ReNcell CX (cell line): Measurements from ENCODE around the genes DYNLT5 and SRSF11.

DNA sequence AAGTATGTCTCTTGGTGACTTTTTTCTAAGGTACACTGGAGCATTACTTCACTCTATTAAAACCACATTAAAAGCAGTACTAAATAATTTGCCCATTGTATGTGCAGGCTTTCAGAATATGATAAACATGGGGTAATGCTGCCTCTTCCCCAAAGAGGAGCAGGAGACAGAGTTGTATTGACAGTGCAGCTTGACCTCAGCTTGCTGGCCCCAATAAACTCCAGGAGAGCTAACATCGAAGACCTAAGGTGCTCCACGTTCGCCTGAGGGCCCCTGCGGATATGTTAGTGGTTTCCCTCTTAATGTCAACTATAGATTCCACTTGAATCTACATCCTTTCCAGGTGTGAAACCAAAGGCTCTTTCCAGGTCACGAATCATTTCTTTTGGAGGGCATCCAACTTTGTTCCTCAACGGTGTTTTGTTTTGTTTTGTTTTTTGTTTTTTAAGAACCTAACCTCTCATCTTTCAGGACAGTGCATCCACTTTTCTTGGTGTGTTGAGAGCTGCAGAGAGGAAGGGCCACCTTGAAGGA lies 267.7 kb upstream of the SGIP1 start:
- PRO-cap = no peak

- PRO-cap = no peak
Observed at GRCh38 chr1:66270280-66270835, 263.6 kb upstream of the SGIP1 start.

- PRO-cap = no peak
Observed at GRCh38 chr1:66342518-66342717, 191.5 kb upstream of the SGIP1 start.

GRCh38 chr1:66564129-66564431 lies 30.1 kb downstream of the SGIP1 start:
- PRO-cap = no peak

GRCh38 chr1:66751948-66752941 lies at the start of gene DYNLT5:
TSS of gene DYNLT5 (plus strand) at chr1:66752459.
- PRO-cap = bidirectional peak, plus-strand start at chr1:66752465, minus-strand start at chr1:66752320

- PRO-cap = no peak
Observed at GRCh38 chr1:66918896-66919477, 5.7 kb downstream of the DNAI4 start.

- PRO-cap = bidirectional peak, plus-strand start at chr1:66930276, minus-strand start at chr1:66930032
Observed at GRCh38 chr1:66929602-66930127, 4.9 kb downstream of the MIER1 start.

- PRO-cap = no peak
Observed at GRCh38 chr1:67537295-67538008, 107.2 kb upstream of the SERBP1 start.

DNA sequence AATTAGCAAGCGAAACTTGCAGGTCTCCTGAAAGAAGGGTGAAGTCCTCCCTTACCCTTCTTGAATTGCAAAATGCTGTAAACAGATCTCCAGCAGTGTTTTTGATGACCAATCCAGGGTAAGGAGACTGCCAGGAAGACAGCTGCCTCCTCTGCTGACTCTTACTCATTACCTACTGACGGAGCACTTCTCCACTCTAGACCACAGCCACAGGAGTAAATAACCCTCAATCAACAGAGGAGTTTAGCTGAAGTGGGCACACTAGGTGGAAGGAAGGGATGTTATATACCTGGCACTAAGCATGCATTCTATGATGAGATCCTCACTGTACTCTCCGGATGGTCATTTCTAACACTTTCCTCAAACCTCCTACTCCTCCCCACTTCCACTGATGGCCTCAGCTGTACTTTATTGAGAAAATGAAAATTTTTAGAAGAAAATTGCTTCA lies 32.1 kb upstream of the GADD45A start:
- PRO-cap = no peak

DNA sequence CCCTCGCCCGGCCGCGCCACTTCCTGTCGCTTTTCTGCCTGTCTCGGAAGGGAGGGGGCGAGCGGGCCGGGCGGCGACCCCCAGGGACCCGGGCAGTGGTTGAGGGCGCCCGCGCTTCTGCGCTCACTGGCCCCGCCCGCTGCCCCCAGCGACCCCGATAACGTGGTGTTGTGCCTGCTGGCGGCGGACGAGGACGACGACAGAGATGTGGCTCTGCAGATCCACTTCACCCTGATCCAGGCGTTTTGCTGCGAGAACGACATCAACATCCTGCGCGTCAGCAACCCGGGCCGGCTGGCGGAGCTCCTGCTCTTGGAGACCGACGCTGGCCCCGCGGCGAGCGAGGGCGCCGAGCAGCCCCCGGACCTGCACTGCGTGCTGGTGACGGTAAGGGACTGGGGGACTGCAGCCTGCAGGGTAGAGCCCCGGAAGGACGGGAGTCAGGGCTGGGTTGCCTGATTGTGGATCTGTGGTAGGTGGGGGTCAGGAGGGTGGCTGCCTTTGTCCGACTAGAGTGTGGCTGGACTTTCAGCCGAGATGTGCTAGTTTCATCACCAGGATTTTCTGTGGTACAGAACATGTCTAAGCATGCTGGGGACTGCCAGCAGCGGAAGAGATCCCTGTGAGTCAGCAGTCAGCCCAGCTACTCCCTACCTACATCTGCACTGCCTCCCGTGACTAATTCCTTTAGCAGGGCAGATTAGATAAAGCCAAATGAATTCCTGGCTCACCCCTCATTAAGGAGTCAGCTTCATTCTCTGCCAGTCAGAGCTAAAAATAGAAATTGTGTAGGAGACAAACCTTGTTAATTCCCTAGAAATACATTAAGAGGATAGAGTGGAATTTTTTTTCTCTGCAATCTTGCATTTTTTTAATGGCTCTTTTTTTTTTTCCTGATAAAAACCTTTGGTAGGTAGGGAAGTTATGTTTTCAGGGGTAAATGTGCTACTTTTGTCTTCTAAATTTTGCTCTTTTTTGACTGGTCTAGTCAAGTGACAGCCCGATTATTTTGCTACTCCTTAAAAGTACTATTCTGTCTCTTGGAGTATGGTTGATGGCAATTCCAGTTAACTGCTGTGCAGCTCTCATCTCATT lies 1.5 kb downstream of the GADD45A start:
- PRO-cap = bidirectional peak, plus-strand start at position 743 of the sequence, minus-strand start at position 674 of the sequence

DNA sequence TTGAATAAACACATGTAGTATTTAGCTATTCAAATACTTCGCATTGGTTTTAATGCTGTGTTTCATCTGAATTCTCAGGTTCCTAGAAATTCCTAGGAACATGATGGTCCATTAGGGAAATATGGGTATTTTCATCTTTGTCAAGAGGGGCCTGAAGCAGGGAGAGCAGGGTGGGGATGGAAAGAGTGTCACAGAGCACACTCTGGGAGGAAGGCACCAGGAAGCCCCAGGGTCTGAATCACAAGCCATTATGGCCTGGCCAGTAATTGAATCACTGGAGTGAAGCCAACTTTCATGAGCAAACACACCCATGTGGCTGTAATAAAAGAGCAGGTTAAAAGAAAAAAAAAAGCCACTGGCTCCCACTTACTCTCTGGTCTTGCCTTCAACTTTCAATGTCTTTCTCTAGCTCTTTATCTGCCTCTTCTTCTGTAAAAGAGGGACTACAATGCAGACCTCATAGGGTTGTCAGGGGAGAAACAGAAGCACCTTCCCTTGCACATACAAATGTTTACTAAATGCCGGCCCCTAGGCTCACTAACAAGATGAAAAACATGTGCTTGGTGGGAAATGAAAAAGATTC lies 28.4 kb downstream of the GADD45A start:
- PRO-cap = no peak

- PRO-cap = no peak
Observed at GRCh38 chr1:68120059-68120839, 69.8 kb upstream of the DIRAS3 start.

DNA sequence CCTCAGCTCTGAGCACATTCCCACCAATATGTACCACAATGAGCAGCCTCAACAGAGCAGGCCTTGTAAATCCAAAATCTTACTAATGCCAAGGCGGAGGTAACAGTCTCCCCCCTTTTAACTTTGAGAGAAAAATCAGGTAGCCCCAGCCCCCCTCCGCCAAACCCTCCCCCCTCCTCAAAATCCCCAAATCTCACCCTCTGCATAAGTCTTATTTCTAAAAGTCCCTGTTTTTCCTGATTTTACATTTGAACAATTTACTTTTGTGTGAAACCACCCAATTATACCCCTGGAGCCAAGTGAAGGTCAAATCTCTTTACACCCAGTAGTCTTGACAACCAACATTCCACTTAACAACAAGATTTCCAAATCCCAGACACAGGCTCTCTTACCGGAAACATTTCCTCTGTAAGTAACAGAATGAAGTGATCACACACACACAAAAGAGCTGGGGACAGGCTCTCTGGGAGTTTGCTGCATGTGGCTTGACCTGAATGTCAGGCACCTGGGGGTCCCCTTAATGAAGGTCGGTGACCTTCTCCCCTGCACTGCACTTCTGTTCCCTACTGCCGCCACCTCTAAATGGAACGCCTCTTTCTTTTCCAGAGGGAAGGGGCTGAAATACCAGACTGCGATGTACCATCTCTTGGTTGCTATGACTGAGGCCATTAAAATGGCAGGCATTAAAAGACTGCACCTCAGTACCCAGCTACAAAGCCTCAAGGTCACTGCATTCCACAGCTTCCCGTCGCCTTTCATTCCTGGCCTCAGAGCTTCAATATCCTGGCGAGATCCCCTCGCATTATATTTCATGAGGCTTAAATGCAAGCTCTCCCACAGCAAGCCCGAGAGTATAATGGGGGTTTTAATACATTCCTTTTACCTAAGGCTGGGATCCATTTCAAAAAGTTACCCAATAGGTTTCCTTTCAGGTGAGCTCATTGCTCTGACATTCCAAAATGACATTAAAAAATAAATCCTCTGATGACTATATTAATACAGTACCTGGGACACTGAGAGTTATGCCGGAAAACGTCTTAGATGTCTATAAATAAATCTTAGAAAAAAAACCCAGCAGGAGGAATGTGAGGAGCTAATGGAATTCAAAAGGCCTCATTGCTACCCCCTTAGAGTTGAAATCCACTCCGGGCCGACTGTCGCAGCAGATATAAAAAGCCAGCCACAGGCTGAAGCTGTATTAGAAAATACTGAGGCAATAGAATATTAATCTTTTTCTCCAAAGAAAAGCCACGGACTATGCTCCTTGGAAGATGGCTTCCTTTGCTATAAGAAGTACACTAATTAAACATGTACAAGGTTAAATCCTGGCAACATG lies 90.9 kb upstream of the DIRAS3 start:
- PRO-cap = unidirectional peak, minus-strand start at position 578 of the sequence

GRCh38 chr1:68163283-68163730 lies 69.0 kb downstream of the WLS start:
- PRO-cap = no peak

- PRO-cap = no peak
Observed at GRCh38 chr1:68231376-68231665, 1.0 kb downstream of the WLS start.

GRCh38 chr1:68313704-68314224 lies 81.4 kb upstream of the WLS start:
- PRO-cap = no peak

DNA sequence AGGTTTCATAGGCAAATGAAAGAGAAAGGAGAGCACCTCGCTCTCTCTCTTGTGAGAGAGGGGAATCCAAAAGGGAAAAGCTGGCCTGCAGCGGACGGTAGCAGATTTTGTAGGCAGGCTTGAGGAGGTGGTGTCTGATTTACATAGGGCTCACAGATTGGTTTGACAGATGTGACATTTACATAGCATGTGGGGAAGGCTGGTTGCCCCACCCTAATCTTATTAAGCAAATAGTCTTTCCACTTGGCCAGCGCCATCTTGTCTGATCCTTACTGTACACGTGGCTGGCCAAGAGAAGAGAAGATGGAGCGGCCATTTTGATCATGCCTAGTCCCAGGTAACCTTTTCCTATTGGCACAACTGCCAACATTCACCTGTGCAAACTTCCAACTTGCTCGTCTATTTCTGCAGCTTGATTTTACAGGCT lies 16.1 kb upstream of the LRRC7 start:
- PRO-cap = no peak

- PRO-cap = bidirectional peak, plus-strand start at chr1:70221466, minus-strand start at chr1:70221278
Observed at GRCh38 chr1:70221186-70222435, at the start of gene SRSF11. TSS of gene SRSF11 (plus strand) at chr1:70221380.

DNA sequence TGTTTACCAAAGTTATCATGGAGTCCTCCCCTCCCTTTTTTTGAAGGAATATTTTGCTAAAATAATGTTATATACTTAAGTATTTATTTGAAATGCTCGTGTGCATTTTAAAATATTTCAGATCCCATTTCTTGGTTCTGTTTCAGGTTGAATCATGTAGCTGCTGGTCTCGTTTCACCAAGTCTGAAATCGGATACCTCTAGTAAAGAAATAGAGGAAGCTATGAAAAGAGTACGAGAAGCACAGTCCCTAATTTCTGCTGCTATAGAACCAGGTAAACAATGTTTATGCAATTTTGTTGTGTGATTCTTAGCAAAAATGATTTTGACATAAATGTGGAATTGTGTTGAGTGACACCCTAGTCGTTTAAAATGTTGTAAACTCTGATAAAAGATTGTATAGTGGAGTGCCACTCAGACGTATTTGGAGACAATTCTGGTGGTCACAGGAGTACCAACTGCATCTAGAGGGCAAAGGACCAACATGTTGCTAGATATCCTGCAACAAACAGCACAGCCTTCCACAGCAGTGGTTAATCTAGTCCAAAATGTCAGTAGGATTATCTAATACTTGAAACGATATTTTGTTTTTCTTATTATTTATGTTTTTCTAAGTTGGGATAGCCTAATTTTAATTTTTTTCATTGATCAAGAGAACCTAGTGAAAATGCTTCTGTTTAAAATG lies 16.2 kb downstream of the SRSF11 start:
- PRO-cap = no peak

DNA sequence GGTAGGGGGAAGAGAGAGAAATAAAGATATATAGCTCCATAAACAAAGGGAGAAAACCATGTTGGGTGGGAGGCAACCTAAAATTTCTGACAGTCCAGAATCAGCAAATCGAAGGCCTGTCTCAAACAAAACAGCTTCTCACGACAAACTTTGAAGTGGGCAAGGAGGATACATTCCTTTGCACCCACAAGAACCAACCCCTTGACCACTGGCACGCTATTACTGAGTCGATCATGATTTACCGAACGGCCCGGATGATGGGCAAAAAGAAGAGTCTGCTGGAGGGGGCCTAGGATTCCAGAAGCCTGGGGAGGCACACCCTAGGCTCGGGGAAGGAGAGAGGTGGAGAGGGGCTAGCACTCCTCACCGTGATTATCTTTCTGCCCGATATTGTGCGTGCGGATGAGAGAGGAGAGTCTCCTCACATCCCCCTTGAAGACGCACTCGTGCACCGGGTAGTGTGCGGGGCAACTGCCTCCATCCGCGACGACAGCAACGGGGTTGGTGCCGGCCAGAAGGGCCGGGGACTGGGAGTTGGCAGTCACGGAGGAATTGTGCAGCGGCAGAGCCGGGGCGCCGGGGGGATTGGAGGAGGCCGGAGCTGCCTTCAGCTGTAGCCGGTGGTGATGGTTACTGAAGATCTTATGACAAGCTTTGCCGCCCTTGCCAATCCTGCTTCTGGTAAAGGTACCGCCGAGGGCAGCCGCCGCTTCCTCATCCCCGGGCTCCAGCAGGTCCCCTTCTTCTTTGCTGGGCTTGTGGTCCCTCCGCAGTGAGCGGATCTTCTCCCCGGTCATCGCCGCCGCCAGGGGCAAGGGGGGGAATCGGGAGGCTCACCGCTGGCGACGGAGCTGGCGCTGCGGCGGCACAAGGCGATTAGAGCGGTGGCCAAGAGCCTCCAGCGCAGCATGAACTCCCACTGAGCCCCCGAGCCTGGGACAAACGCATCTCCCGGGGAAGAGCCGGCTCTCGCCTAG lies 622 bp downstream of the ANKRD13C start:
- PRO-cap = unidirectional peak, plus-strand start at position 322 of the sequence; unidirectional peak, plus-strand start at position 520 of the sequence; bidirectional peak, plus-strand start at position 874 of the sequence, minus-strand start at position 754 of the sequence